A375 (cell line): ENCODE data around the genes CACNG8, CACNG6, VSTM1 and LILRA5.

GRCh38 chr19:53962864-53963338 lies at the start of gene CACNG8:
Gene CACNG8, plus strand, starts transcription at chr19:53962937.
- RAMPAGE, long total RNA, result no peak

- RAMPAGE, long total RNA, result no peak
Measured at GRCh38 chr19:53978888-53979723, 12.3 kb upstream of the CACNG6 start.

DNA sequence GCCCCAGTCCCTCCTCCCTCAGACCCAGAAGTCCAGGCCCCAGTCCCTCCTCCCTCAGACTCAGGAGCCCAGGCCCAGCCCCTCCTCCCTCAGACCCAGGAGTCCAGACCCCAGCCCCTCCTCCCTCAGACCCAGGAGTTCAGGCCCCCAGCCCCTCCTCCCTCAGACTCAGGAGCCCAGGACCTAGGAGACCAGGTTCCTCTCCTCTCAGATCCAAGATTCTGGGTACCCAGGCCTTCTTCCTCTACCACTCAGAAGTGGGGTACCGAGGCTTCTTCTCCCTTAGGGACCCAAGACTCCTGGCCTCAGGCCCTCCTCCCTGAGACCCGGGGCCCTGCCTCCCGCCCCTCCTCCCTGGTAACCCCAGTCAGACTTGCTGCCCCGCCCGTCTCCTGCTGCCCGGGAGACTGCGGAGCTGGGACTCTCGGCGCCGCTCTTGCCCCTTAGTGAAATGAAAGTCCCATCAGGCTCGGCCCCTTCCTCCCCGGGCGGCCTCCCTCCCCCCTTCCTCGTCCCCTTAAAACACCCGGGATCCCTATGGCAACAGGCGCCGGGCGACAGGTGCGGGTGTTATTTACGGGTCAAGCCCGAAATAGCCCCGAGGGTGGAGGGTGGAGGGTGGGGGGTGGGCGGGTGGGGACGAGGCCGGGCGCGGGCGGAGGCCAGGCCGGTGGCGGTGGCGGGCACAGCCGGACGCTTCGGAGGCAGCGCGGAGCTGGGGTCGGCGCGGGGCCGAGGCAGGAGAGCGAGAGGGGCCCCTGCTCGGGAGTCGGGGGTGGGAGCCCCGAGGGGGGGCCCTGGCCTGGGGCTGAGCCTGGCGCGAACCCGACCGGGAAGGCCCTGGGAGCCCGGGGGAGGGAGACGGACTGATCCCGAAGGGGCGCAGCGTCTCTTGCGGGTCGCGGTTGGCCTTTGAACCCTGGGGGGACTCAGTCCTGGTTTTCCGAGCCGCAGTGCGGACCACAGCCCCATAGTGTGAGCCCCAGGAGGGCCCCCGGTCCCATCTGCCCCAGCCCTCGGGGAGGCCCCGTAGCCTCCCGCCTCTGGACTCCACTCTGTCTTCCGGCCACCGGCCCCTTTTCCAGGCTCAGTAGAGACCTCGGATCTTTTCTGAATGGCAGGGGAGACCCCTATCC lies at the start of gene CACNG6:
CACNG6 (plus strand) TSS at position 665 of the 1,136 bp plus-strand sequence.
- RAMPAGE, long total RNA, result no peak

DNA sequence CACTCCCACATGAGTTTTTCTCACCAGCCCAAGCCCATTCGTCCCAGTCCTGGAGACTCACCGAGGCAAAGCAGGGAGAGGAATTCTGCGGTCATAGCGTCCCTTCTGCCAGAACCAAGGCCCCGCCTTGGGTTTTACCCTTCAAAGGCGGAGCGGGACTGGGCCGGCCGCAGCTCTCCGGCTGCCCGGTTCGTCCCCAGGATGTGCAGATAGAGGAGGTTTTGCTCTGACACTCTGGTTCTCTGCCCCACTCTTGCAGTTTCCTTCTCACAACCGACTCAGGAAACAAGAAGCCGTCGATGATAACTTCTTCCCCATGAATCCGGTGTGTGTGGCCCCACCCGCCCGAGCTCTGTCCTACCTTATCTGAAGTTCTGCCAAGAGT lies at the start of gene VSTM1:
VSTM1 (minus strand) TSS at position 215 of the 385 bp plus-strand sequence.
- RAMPAGE, long total RNA, result no peak

DNA sequence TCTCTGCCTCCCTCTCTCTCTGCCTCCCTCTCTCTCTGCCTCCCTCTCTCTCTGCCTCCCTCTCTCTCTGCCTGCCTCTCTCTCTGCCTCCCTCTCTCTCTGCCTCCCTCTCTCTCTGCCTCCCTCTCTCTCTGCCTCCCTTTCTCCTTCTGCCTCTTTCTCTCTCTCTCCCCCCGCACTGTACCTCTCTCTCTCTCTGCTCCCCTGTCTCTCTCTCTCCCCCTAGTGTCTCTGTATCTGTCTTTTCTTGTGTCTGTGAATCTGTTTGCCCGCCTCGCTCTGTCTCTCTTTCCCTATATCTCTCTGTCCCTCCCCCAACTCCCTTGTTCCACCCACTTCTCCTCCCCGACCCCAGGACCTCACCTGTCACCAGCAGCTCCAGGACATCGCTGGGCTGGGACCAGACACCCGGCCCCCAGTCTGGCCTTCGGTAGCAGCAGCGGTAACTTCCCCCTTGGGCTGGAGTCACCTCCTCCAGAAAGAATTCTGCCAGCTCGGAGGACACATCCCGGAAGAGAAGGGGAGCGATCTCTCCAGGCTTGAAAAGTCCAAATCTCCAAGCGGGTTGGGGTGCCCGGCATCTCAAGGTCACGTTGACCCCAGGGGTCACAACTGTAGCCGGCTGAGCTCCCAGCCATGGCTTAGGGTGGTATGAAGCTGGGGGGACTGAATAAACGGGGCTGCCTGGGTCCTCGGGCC lies 4.0 kb downstream of the OSCAR start:
- RAMPAGE, long total RNA, result no peak

DNA sequence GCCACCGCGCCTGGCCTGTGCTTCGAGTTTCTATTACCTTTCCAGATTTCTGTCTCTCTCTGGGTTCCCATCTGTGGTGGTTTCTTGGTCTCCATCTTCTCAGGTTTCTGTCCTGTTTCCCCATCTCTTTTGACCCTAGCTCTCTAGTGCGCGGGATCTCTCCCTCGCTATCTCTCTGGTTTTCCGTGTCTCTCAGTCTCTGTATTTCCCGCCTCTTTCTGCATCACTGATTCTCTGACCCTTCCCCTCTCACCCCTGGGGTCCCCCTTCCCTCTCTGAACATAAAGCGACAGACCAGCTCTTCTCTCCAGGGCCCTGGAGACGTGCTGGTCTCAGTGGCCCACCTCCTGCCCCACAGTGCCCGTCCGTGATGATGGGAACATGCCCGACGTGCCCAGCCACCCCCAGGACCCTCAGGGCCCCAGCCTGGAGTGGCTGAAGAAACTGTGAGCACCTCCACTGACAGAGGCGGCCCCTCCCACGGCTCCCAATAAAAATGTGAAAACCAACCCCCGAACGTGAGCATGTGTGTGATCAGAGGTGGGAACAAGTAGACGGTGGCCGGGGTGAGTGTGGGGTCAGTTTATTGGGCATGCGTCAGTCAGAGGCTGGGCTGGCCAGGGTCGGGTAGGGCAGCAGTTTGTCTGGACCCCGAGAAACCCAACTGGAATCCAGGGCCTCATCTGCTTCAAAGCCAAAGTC lies 3.9 kb downstream of the NDUFA3 start:
- RAMPAGE, long total RNA, result no peak

- RAMPAGE, long total RNA, result no peak
Measured at GRCh38 chr19:54162159-54163268, 3.0 kb upstream of the LENG1 start.

GRCh38 chr19:54206576-54206886 lies 5.9 kb downstream of the RPS9 start:
- RAMPAGE, long total RNA, result no peak

- RAMPAGE, long total RNA, result no peak
Measured at GRCh38 chr19:54276651-54277457, 4.1 kb downstream of the LILRB2 start.

GRCh38 chr19:54285243-54286043 lies 4.5 kb upstream of the LILRB2 start:
- RAMPAGE, long total RNA, result no peak

- RAMPAGE, long total RNA, result no peak
Measured at GRCh38 chr19:54313028-54313412, at the start of gene LILRA5. Gene LILRA5, minus strand, starts transcription at chr19:54313166.

GRCh38 chr19:54316608-54317541 lies 3.9 kb upstream of the LILRA5 start:
- RAMPAGE, long total RNA, result no peak

GRCh38 chr19:54420805-54421440 lies 5.7 kb downstream of the TTYH1 start:
- RAMPAGE, long total RNA, result no peak

DNA sequence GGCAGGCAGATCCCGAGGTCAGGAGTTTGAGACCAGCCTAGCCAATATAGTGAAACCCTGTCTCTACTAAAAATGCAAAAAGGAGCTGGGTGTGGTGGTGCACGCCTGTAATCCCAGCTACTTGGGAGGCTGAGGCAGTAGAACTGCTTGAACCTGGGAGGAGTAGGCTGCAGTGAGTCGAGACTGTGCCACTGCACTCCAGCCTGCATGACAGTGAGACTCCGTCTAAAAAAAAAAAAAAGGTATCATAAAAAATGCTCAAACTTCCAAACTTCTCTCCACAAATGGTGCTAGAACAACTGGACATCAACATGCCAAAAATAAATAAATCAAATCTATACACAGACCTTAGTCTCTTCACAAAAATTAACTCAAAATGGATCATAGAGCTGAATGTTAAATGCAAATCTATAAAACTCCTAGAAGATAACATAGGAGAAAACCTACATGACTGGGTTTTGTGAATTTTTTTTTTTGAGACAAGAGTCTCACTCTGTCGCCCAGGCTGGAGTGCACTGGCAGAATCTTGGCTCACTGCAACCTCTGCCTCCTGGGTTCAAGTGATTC lies 5.8 kb upstream of the LENG8 start:
- RAMPAGE, long total RNA, result no peak

- RAMPAGE, long total RNA, result no peak
Measured at GRCh38 chr19:54447933-54449148, 658 bp upstream of the LENG8 start.

- RAMPAGE, long total RNA, result no peak
Measured at GRCh38 chr19:54462592-54462764, 1.1 kb downstream of the LENG9 start.

DNA sequence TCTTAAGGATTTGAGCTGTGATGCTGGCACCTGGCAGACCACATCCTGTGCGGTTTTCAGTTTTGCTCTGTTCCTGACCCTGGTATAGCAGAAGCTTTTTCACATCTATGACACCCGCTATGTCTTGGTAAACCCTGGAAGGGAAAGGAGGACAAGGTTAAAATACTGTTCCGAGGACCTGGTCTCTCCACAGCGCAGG lies 4.9 kb upstream of the LAIR2 start:
- RAMPAGE, long total RNA, result no peak

DNA sequence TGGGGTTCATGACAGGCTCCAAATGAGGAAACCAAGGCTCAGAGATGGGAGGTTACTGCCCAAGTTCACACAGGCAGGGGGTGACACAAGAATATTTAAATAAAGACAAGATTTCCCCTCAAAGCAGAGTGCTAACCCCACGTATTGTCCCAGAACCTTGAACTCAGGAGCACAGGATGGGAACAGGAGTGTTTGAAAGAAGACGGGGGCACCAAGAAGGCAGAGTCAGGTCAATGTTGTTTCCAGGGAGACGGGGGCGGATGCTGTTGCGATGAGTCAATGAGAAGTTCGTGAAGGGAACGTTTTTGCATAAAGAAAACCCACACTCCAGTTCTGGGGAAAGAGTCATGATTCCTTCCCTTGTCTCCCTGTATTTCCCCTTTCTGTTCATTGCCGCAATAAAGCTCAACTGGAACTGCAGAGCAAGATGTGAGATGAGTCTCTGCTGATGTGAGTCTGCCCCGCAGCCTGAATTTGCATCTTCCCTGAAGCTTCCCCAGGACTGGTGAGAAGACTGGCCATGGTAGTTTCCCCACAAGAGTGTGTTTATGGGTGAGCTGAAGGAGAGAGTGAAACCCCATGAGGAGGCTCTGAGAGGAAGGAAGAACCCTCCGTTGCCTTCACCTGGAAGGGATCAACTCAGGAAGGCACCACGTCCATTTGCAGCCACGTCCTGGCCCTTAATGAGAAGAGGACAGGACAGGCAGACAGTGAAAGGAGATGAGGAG lies 13.4 kb downstream of the LILRA1 start:
- RAMPAGE, long total RNA, result no peak

GRCh38 chr19:54696029-54696669 lies 28.1 kb upstream of the KIR3DL3 start:
- RAMPAGE, long total RNA, result no peak

DNA sequence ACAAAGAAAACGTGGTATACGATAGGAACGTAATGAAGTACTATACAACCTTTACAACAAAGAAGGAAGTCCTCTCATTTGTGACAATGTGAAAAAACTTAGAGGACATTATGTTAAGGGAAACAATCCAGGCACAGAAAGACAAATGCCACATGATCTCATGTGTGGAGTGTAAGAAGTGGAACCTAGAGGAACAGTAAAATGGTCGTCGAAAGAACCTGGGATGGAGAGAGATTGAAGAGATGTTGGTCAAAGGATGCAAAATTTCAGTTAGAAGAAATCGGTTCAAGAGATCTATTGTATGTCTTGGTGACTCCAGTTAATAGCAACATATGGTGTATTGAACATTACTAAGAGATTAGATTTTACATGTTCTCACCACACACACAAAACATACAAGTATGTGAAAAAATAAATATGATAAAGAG lies 2.2 kb upstream of the KIR2DL4 start:
- RAMPAGE, long total RNA, result no peak